Measurements from ENCODE around the gene AK1.

GRCh38 chr9:127754405-127754793, 19.3 kb upstream of the TOR2A start:
- PRO-cap = no peak

DNA sequence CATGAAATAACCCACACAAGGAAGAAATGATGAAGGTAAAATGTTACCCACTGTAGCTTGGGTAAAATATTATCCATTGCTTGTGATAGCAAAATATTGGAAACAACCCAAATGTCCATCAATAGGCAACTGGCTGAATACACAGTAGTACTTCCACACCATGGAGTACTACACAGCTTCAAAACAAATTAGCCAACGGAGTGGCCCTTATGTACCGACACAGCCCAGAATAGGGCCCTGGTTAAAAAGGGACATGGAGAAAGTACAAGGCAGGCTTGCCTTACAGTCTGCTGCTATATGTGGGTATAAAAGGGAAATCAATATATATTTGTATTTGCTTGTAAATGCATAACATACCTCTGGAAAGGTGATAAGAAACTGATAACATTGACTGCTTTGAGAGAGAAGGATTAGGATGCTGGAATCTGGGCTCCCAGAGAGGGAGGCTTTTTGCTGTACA, 4.2 kb upstream of the FPGS start:
- PRO-cap = no peak

GRCh38 chr9:127833421-127833829, 21.0 kb downstream of the ENG start:
- PRO-cap = no peak

DNA sequence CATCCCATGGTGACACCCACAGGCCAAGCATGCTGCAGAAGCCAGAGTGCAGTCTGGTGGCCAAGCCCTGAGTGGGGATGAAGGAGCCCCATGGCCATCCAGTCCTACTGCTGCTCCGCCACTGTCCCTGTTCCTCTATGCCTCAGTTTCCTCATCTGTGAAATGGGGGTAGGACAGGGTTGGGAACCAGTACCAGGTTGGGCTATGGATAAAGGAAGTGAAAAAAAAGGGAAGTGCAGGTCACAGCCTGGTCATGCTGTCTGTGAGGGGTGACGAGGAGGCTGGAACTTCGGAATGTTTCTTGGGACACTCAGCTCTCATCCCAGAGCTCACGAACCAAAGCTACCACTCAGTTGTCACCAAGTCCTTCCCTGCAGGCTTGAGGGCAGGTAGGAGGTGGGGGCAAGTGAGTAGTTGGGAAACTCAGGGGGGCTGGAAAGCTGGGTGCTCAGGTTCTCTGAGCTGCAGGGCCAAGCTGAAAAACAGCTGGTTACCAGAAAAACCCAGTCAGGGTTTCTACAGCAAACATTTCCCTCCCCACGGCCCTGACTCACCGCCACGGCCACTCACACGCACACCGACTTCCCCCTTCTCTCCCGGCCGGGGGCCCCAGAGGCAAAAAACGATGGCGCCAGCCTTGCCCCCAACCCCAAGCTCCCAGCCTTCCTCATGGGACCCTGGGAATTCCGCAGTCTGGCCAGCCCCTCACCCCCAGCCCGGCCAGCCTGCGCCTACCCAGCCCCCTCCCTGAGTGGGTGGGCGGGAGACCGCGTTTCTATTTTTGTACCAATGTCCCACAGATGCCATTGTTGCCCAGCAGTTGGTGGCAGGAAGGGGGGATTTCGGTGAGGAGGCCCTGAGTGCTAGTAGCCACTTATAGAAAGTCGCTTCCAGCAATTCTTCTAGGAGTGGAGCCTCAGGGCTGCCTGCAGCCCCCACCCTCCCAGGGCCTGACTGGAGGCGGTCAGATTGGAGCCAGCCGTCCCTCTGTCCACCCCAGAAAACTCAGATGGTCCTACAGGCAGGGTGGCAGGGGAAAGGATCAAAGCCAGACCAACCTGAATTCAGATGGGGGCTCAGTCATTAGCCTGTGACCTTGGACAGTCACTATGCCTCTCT, 18.5 kb downstream of the ENG start:
- PRO-cap = no peak

DNA sequence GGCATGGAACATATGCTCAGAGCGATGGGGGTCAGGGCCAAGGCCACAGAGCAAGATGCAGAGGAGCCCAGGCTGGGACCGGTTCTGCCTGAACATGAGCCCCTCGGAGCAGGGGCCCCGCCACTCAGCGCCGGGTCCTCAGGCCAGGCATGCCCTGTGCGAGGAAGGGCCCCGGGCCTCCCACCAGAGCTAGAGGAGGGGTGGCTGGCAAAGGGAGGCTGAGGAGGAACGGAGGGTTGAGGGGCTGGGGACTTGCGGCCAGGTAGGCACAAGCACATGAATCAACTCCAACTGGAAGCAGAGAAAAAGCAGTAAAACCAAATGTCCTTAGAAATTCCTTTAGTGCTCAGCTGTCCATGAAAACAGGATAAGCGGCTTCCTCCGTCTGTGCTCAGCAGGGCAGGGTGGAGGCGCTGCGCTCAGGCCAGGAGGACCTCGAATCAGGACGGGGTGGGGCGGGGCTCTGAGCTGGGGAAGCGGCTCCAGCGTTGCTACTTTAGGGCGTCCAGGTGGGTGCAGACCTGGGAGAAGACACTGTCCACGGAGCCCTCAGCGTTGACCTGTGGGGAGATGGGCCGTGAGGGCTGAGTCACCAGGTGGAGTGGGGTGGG, 9.9 kb downstream of the AK1 start:
- PRO-cap = no peak

DNA sequence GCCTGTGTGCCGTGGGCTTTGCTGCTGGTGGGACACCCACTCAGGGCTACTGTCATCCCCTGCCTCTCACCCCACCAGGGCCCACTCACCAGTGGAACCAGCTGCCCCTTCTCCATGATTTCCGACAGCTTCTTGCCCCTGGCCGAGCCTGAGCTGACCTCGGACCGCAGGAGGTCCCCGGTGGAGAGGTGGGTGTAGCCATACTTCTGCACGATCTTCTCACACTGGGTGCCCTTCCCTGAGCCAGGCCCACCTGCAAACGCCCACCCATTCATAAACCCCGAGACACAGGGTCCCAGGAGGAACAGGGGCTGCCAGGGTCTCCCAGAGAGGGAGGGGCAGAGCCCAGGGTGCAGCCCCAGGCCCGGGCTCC, 4.9 kb downstream of the AK1 start:
- PRO-cap = no peak

DNA sequence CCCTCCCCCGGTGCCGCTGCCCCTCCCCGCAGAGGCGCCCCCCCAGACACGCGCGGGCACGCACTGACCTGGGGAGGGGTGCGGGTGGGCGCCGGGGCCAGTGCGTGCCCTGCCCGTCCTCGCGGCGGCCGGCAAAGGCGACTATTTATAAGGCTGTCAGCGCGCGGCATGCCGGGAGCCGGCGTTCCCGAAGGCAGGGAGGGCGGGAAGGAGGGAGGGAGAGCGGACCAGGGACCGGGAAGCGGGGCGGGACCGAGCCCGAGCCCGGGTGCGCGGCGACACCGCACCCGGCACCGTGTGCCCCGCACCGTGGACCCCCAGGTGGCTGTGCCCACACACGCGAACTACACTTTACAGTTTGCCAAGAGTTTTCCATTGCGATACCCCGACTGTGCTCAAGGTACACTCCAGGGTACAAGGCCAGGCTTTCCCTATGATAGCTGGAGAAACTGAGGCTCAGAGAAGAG, at the start of gene AK1:
TSS of gene AK1 (minus strand) at position 121 of the 467 bp plus-strand sequence.
- PRO-cap = bidirectional peak, plus-strand start at position 239 of the sequence, minus-strand start at position 121 of the sequence

GRCh38 chr9:127918895-127919995, 2.4 kb upstream of the ST6GALNAC4 start:
- PRO-cap = no peak

- PRO-cap = no peak
Observed at GRCh38 chr9:127927133-127927862, 3.3 kb downstream of the PIP5KL1 start.

- PRO-cap = no peak
Observed at GRCh38 chr9:127935635-127936355, 1.9 kb downstream of the DPM2 start.

- PRO-cap = no peak
Observed at GRCh38 chr9:127955175-127955841, 17.7 kb upstream of the DPM2 start.

GRCh38 chr9:127989012-127989421, 8.2 kb upstream of the EEIG1 start:
- PRO-cap = no peak

DNA sequence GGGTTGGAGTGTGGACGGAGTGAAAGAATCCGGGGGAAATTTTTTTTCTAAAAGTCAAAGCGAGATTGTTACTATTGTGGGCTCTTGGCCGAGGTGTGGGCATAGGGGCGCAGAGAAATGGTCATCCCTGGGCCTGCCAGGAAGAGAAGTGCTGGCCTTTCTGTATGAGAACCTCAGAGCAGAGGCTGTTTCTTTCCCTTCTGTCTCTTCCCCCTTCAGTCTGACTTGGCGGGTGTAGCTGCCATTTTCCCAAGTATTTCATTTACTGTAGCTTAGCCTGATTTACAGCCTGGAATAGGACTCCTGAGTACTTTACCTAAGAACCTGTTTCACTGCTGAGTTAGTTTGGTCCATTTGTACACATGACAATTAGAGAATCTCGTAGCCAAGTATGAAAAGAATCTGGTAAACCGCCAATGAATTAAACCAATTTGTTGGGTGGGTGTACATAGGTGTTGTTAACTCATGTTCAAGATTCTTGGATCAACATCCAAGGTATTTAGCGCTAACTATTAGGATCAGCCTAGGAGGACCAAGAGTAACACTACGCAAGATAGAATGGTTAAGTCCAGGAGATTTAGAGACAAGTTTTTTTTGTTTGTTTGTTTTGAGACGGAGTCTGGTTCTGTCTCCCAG, 1.2 kb downstream of the SLC25A25 start:
- PRO-cap = no peak

DNA sequence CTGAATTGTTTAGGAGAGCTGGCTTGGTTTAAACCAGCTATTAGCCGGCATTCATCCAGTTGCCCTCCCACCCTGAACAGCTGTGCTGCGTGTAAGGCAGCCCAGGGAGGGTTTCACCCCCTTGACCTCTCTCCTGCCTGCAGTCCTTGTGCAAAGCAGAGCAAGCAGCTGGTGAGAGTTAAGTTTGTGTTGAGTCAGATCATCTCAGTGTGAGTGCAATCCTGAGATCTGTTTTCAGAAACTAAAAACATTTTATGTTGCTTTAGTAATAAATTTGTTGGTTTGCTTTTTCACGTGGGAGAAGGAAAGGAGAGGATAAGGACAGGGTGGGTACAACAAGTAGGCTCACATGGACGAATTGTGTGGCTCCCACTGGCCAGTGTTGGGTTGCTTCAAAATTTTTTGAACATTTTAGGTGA, 13.1 kb downstream of the SLC25A25 start:
- PRO-cap = no peak

GRCh38 chr9:128096747-128097325, 28.8 kb downstream of the SLC25A25 start:
- PRO-cap = no peak

GRCh38 chr9:128101584-128102156, 25.9 kb downstream of the PTGES2 start:
- PRO-cap = no peak

DNA sequence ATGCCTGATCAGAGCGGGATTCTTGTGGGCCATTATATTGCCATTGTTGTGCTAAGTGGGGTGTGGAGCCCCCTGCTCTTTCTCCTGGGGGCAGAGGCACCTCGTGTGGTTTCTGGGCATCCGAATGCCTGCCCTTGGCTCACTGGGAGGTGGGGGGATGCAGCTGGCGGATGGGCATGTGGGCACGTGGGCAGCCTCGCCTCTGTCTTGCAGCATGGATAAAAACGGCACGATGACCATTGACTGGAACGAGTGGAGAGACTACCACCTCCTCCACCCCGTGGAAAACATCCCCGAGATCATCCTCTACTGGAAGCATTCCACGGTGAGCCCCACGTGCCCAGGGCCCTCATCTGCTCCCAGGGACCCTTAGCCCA, 25.4 kb downstream of the PTGES2 start:
- PRO-cap = no peak

DNA sequence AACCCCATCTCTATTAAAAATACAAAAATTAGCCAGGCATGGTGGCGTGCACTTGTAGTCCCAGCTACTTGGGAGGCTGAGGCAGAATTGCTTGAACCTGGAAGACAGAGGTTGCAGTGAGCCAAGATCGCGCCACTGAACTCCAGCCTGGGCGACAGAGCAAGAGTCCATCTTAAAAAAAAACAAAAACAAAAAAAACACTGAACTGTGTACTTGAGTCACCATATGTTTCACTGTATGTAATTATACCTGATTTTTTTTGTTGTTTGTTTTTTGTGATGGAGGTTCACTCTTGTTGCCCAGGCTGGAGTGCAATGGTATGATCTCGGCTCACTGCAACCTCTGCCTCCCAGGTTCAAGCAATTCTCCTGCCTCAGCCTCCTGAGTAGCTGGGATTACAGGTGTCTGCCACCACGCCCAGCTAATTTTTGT, 15.2 kb downstream of the PTGES2 start:
- PRO-cap = no peak

DNA sequence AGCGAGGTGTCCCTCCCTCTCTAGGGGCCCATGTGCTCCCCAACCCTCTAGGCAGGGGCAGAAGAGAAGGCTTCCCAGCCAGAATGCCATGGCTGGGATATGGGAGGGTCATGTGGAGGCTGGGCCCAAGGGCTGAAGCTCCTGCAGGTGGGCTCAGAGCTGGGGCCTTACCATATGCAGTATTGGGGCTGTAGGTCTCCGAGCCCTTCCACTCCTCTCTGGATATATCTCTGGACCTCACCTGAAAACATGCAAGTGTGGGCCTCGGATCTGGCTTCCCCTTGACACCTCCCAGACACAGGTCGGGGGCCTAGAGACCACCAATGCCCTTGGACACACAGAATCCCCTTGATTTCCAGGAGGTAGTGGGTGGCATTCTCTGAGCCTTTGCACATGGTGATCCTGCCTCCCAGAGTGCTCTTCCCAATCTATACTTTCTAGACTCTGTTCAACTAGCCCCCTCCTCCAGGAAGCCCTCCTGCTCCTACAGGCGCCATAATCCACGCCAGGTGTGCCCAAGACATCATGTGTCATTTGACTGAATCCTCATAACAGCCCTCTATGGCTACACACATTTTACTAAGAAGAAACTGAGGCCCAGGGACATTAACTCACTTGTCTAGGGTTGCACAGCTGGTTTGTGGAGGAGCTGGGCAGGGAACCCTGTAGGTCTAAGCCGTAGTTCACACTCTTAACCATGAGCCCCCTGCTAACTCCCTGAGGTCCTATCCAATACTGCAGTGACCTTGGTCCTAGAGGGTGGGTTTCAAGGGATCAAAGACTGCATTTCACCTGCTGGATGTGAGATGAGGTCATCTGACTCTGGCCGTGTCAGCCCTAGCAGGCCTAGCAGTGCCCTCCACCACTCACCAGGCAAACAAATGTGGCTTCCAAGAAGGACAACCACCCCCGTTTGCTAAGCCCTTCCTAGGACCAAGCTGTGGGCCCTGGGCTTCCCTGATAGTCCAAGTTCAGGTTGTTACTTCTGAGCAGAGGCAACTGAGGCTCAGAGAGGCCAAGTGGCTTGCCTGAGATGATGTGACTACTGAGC, 7.2 kb downstream of the BBLN start:
- PRO-cap = no peak

DNA sequence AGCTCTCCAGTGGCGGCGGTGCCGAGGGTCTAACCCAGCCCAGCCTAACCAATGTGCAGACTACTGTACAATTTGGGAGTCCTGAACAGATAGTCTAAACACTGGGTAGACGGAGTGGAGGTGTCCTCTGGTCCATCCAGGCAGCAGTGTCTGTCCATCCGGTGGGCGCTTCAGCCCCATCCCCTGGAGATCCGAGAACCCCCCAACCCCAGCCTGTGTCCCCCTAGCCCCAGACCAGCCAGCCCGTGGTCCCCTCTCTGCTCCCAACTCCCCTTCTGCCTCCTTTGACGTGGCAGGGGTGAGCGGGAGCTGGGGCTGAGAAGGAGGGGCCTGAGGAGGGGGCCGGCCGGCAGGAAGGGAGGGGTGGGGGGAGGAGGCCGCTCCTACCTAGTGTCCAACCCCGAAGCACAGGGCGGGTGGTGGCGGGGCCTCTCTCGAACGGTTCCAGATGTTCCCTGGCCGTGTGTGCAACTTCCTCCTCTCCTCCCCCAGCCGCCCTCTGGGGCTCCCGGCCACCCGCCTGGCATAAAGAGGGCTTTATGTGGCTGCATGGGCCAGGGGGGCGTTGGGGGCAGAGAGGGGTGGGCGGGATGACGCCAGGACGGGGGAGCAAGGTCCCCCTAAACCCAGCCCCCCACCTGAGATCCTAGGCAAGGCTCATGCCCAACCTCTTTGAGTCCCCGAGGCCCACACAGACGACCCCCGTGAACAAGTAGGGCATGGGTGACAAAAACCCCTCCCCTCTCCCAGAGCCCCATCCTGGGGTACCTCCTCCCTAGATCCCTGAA, 30.9 kb downstream of the GOLGA2 start:
- PRO-cap = no peak